Hair follicular keratinocyte (primary cell): ENCODE measurements around the gene ZFP64.

- RAMPAGE, long total RNA = no peak
Observed at GRCh38 chr20:50580908-50581630, 70.9 kb downstream of the PTPN1 start.

DNA sequence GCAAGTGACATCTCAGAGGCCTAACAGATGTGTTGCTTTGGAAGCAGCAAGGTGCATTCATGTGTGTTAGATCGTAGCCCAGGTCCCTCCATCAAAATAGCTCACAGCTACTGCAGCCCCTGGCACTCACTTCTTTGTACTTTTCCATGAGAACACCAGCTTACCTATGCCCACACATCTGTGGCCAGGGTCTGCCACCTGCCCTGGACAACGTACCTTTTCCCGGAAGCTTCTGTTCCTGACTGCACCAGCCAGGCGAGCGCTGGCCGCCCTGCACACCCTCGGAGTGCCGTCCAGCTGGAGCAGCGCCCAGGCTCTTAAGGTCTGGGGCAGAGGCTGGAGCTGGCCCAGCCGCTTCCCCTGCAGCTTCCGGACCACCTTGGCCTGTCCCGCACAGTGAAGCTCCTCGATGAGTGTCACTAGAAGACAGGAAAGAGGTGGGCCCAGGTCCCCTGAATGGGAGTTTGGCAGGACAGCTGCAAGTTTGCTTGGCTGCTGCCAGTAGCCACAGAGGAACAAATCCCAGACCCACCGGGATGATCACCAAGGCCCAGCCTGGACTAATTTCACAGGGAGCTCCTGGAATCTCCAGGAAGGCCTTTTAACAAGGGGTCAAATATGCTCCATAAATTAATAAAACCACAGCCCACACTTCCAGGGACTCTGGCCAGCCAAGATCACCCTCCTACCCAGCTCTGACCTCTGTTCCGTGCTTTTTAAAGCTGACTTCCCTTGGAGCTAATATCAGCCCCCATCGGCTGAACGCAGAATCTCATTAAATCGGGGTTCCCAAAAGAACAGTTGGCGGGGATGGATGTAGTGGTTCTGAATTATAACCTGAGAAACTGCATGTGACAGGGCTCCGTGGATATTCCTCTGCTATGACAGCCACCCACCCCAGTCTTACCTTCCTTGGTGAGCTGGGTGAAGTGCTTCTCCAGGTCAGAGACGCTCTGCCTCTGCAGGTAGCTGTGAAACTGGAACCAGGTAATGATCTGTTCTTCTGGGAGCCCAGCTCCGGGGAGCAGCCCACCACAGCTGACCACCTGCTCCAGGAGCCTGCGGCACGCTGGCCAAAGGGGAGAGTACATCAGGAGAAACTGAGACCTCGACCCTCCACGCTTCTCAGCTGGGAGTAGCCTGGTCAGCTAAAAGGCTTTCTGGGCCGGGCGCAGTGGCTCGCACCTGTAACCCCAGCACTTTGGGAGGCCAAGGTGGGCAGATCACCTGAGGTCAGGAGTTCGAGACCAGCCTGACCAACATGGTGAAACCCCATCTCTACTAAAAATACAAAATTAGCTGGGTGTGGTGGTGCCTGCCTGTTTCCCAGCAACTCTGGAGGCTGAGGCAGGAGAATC is 82.4 kb downstream of the PTPN1 start:
- RAMPAGE, long total RNA = no peak

GRCh38 chr20:50660228-50660878 is 31.0 kb downstream of the RIPOR3 start:
- RAMPAGE, long total RNA = no peak

DNA sequence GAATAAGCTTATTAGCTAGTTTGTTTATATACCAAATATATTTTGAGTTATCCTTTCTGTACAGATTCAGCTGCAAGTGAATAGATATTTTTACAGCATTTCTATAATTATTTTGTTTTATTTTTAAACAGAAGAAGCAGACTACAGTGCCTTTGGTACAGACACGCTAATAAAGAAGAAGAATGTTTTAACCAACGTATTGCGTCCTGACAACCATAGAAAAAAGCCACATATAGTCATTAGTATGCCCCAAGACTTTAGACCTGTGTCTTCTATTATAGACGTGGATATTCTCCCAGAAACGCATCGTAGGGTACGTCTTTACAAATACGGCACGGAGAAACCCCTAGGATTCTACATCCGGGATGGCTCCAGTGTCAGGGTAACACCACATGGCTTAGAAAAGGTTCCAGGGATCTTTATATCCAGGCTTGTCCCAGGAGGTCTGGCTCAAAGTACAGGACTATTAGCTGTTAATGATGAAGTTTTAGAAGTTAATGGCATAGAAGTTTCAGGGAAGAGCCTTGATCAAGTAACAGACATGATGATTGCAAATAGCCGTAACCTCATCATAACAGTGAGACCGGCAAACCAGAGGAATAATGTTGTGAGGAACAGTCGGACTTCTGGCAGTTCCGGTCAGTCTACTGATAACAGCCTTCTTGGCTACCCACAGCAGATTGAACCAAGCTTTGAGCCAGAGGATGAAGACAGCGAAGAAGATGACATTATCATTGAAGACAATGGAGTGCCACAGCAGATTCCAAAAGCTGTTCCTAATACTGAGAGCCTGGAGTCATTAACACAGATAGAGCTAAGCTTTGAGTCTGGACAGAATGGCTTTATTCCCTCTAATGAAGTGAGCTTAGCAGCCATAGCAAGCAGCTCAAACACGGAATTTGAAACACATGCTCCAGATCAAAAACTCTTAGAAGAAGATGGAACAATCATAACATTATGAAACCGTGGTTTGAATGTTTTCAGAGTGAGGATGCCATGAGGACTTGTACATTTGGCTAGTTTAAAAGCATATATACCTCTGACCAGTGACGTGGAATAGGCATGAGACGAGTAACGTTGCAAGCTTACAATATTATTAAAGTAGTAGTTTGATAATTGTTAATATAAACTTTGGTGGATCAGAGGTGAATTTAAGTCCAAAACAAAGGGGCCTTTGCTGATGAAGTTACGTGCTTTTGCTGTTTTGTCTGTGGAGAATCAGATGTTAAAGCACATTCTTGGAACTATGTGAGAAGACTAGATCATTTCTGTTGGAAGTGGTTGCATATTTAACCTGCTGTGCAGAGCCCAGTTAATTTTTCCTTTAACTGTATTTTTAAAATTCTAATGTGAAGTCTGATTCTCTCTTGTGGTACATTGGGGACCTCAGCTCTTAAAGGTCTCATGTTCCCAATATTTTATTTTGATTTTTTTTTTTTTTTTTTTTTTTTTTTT is 18.7 kb downstream of the PARD6B start:
- RAMPAGE, long total RNA = no peak

- RAMPAGE, long total RNA = no peak
Observed at GRCh38 chr20:50762390-50763280, 31.3 kb downstream of the PARD6B start.

GRCh38 chr20:50821190-50821670 is 26.4 kb downstream of the BCAS4 start:
- RAMPAGE, long total RNA = no peak

- RAMPAGE, long total RNA = no peak
Observed at GRCh38 chr20:50848257-50849520, 53.8 kb downstream of the BCAS4 start.

DNA sequence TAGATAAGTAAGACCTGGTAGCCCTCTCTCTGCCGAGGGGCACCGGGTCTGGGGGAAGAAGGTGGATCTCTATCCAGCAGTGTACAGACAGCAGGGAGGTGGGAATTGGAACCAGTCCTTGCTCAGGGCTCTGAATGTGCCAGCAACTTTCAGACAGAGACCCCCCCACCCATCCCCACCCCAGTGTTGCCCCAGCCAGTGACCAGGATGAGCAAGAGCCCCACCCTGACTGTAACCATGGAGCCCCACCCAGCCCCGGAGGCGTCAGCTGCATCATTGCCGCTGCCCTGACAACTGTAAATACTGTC is 23.6 kb downstream of the MOCS3 start:
- RAMPAGE, long total RNA = no peak

GRCh38 chr20:50984281-50984785 is 25.7 kb downstream of the MOCS3 start:
- RAMPAGE, long total RNA = no peak

GRCh38 chr20:51402141-51402550 is 140.4 kb downstream of the NFATC2 start:
- RAMPAGE, long total RNA = no peak

DNA sequence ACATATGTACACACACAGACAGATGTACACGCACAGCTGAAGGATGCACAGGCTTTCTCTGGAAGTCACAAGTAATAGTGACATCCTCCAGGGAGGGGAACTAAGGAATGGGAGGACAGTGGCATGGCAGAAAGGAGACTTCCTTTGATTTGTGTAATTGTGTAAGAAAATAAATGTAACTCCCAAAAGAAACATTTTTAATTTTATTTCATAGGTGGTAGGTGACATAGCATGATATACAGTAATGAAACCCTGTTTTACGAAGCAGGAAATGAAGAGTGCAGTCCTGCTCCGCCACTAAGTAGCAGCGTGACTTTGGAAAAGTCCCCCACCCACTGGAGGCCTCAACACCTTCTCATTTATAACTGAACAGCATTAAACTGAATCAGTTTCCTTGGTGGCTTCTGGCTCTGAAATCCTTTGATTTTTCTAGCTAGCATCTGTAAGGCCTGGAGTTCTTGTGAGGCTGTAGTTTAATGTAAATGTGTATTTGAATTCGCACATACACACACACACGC is 14.0 kb downstream of the NFATC2 start:
- RAMPAGE, long total RNA = no peak

GRCh38 chr20:51529026-51529772 is 13.3 kb downstream of the NFATC2 start:
- RAMPAGE, long total RNA = no peak

- RAMPAGE, long total RNA = no peak
Observed at GRCh38 chr20:51608965-51609559, 66.5 kb upstream of the NFATC2 start.

- RAMPAGE, long total RNA = no peak
Observed at GRCh38 chr20:51624120-51624760, 81.7 kb upstream of the NFATC2 start.

DNA sequence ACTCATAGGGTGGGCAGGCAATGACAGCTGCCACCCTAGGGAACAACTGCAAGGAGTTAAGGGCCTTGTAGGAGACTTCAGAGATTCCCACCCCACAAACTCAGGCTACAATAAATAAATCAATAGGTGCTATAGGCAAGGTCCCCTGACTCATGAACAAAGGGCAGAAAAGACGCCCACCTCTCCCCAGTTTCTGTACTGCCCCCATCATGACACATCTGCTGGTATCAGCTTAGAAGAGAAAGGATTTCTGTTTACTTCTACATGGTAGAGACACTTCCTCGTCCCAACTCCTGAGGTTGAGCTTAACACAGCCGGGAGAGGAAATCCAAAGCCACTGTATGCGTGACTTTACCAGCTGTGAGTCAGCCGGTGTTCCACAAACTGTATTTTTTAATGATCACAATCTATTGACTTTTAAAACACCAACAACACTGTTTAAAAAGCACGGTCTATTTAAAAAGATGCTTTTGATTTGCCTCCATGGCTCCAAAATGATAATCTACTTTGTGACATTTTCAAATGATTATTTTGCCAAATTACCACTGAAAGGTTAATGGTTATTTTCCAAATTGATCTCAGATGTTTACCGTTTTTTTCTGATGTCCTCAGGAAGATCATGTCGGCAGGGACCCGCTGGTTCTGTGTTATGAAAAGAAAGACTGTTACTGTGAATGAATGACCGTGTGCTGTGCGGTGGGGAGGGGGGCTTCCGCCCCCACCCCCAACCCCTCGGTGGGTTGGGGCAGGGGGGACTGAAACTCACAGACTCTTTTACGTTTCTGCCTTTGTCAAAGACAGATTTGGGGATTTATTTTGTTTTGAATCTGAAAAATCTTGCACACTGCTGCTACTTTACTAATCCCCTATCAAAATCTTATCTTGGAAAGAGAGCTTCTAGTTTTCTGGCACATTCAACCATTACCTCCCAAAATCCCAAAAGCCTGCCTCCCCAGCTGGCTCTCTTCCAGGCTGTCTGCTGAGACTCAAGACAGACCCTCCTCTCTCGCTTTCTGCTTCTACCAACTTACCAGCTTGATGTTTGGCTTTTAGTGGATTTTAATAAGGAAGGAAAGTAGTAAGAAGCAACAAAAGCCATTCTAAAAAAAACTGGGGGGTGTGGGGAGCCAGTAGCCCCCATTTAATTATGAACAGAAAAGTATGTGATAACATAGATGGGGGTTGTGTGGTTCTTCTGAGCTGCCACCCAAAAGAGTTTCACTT is 72.3 kb downstream of the ATP9A start:
- RAMPAGE, long total RNA = no peak

GRCh38 chr20:51799738-51800506 is 2.4 kb downstream of the SALL4 start:
- RAMPAGE, long total RNA = no peak

- RAMPAGE, long total RNA = no peak
Observed at GRCh38 chr20:51800507-51801404, 1.6 kb downstream of the SALL4 start.

DNA sequence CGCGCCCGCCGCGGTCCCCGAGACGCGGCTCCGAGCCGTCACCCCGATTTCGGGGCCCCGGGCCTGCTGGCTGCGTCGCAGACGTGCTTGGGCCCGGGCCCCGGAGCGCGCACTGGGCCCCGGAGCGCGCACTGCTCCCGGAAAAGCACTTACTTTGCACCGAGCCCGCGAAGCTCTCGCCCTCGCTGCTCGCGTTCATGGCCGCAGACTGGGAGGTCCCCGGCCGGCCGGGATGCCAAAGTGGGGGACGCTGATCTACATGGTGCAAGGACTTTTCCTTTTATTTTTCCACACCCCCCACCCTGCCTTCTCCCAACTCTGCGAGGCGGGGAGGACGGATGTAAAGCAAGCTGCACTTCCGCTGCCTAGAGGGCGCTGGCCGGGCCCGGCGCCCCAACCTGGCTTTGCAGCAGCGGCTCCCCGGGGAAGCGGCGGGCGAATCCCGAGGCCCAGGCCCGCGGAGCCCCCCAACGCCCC is at the start of gene ZFP64:
TSS of gene ZFP64 (minus strand) at position 342 of the 477 bp plus-strand sequence.
- RAMPAGE, long total RNA = no peak

DNA sequence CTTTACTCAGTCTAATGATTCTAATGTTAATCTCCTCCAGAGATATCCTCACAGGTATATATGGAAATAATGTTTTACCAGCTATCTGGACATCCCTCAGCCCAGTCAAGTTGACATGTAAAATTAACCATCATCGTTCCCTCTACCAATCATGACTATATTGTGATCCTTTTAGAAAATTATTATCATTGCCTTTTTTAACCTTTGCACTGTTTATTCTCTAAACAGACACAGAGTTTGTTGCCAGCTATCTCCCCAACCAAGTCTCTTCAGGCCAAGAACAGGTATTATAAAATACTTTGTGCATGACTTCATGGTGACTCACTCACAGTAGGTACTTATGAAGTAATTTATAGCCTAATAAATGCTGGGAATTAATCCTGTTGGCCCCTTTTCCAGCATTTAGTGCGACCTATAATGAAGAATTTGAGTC is 26.1 kb upstream of the TSHZ2 start:
- RAMPAGE, long total RNA = no peak

DNA sequence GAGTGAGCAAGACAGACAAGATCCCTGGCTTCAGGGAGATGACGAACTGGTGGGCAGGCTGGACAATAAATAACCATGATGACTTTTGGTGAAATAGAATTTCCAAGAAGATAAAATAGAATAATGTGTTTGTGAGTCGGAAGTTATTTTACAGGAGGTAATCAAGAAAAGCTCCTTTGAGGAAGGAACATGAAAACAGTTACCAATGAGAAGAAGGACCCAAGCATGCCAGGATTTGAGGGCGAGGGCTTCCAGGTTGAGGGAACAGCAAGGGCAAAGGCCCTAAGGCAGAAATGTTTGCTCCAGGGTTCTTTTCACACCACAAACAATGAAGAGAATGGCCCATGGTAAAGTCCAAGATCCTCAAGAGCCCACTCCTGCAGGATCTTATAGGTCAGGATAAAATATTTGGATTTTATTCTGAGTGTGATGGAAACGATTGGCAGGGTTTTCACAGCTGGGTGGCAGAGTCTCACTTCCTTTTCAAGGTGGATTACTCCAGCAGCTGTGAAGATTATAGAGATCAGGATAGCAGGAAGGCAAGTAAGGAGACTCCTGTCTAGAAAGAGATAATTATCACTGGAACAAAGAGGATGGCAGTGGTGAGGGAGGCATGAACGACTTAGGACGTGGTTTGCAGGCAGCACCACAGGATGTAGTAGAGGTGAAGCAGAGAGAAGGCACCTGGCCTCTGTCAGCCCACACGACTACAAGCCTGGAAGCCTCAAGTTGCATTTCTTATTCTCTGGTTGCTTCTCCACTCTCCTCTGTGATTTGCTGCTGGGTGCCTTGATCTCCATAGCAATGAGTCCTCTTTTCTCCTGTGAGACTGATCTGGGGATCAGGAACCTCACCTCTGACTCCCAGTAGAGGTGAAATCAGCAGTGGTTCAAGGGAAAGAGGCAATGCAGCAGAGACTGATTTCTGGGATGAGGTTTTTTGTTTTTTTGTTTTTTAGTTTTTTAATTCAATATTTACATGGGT is 62.6 kb downstream of the TSHZ2 start:
- RAMPAGE, long total RNA = no peak